ENCODE measurements around the gene TSPAN11.

GRCh38 chr12:26525830-26526316 is 307.1 kb downstream of the ITPR2 start:
- PRO-cap, result no peak

- PRO-cap, result no peak
Observed at GRCh38 chr12:26621940-26622666, 210.9 kb downstream of the ITPR2 start.

GRCh38 chr12:26630471-26631188 is 202.4 kb downstream of the ITPR2 start:
- PRO-cap, result no peak

DNA sequence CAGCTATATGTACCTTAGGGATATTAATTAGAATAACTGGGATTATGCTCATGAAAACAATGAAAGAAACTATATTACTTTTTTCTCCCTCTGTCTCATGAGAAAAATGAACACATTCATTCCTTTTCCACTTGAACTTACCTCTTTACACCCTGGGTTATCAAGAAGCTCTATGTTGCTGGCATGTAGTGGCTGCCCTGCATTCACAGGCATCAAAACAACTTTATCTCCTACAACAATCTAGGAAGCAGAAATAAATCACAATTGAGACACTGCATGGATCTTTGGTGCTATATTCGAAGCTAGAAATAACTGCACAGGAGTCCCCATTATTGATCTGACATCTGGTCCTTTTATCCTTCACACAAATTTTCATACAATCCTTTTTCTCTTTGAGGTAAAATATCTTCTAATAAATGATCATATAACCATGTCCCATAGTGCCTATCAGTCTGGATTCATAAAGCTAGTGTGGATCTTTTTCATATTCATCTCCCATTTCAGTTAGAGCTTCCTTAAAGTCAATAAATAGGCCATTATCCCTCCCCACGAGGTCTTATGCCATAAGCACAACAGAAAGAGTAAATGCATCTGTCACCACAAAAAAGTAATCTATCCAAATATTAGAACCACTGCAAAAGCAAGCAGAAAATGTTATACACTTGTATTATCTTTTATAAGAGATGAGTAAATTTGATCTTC is 116.8 kb downstream of the ITPR2 start:
- PRO-cap, result no peak

- PRO-cap, result bidirectional peak, plus-strand start at chr12:26833408, minus-strand start at chr12:26833193
Observed at GRCh38 chr12:26833274-26833716, 301 bp upstream of the ITPR2 start.

- PRO-cap, result no peak
Observed at GRCh38 chr12:27185636-27185975, 58.5 kb upstream of the STK38L start.

GRCh38 chr12:27197835-27198502 is 46.1 kb upstream of the STK38L start:
- PRO-cap, result bidirectional peak, plus-strand start at chr12:27198303, minus-strand start at chr12:27198210

GRCh38 chr12:27214102-27214863 is 29.8 kb upstream of the STK38L start:
- PRO-cap, result no peak

- PRO-cap, result no peak
Observed at GRCh38 chr12:27542489-27543178, 18.6 kb downstream of the PPFIBP1 start.

GRCh38 chr12:27549109-27549601 is 25.1 kb downstream of the PPFIBP1 start:
- PRO-cap, result no peak

- PRO-cap, result no peak
Observed at GRCh38 chr12:27582968-27583593, 59.1 kb downstream of the PPFIBP1 start.

DNA sequence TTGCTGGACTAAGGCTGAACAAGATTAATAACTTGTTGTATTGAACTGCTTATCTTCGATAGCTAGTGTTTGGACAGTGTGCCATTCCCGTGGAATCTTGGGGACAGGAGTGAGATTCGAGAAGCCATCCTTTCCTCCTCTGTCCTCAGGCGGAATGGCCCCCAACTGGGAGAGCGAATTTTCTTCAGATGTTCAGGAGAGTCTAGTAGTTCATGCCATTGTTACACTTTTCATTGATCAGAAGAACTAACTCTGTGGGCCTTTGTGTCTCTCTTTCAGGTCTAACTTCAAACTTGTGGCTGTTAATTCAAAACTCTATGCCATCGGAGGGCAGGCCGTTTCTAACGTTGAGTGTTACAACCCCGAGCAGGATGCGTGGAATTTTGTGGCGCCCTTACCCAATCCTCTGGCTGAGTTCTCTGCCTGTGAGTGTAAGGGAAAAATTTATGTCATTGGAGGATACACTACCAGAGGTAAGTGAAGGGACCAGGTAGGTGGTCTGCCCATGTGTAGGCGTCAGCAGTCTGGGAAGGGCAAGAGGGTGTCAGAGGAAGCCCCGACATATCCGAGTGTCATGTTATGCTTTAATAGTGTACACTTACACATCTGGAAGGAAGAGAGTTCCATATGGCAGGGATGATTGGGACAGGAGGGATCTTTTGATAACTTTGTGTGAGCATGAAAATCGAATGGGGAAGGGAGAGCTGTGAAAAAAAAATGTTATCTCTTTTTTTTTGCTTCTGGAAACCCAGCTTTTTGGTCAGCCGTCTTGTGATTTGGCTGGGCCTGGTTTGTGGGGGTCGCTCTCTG is 11.6 kb upstream of the MANSC4 start:
- PRO-cap, result no peak

DNA sequence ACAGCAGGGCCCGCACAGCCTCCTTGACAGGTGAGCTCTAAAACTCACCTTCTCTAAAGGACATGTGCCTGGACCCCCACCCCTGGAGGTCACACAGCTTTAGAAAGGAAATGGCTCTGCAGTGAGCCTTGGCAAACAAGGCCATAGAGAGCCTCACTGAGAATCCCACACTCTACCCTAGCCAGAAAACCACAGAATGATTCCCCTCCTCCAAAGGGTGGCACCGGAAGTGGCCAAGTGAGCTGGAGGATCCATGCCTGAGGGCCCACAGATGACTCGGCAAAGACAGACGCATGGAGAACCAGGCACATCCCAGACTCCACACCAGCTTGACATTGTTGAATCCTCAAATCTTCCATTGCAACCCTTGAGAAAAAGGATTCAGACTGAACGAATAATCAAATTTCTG is 54.1 kb upstream of the PTHLH start:
- PRO-cap, result no peak

GRCh38 chr12:28242822-28243598 is 52.8 kb downstream of the CCDC91 start:
- PRO-cap, result no peak

GRCh38 chr12:28368338-28368959 is 178.2 kb downstream of the CCDC91 start:
- PRO-cap, result no peak

DNA sequence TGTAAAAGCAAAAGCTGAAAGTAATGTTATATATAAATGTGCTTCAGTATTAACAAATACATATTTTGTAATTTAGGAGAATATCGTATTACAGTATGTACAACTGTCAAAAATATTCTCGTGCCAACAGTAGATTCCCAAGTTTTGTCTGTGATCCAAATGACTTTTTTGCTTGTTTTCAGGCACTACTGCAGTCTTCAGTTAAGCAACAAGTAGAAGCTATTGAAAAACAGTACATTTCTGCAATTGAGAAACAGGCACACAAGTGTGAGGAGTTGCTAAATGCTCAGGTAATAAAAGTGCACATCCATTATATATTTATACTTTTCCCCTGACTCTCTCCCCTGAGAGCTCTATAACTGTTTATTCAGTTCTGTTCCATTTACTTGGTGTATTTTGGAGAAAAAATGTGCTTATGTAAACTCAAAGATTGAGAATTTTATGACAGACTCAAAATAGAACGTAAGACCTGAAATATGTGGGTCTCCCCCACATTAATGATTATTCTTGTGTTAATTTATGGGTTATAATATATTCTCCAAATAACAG is 200.9 kb downstream of the CCDC91 start:
- PRO-cap, result no peak

- PRO-cap, result no peak
Observed at GRCh38 chr12:28543322-28543830, 353.1 kb downstream of the CCDC91 start.

DNA sequence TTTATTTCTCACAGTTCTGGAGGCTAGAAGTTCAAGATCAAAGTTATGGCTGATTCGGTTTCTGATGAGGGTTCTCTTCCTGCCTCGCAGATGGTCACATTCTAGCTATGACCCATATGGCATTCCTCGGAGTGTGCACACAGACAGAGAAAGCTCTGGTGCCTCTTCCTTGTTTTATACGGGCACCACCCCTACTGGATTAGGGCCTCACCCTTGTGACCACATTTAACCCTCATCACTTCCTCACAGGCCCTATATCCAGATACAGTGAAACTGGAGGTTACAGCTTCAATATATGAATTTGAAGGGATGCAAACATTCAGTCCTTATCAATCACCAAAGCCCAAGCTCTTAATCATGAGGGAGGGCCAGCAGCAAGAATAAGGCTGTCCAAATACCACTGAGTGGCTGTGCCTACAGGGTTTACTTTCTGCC is 77.1 kb upstream of the OVCH1 start:
- PRO-cap, result no peak

- PRO-cap, result bidirectional peak, plus-strand start at chr12:30926487, minus-strand start at chr12:30926402
Observed at GRCh38 chr12:30925980-30927047, at the start of gene TSPAN11. Gene TSPAN11 (plus strand): TSS chr12:30926748.

DNA sequence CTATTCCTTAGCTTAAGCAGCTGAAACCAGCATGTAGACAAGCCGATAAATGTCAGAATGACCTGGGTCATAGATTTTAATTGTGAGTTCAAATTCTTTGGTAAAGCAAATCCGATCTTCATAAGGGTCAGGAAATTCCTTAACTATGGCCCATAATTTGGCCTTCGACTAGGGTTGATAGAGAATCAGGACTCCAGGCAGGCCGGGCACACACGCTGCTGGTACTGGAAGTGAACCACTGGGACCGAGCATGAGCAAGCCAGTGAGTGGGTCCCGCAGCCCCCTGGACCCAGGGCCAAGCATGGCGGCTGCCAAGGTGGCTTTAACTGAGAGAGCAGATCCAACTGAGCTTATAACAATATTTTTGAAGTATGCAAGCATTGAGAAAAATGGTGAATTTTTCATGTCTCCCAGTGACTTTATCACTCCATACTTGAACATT is 14.6 kb downstream of the SINHCAF start:
- PRO-cap, result no peak